M059J (cell line): ENCODE measurements around the genes TDRD5, ACBD6 and KIAA1614.

GRCh38 chr1:178725706-178726735, 977 bp downstream of the RALGPS2 start:
- RAMPAGE, long total RNA, result no peak

DNA sequence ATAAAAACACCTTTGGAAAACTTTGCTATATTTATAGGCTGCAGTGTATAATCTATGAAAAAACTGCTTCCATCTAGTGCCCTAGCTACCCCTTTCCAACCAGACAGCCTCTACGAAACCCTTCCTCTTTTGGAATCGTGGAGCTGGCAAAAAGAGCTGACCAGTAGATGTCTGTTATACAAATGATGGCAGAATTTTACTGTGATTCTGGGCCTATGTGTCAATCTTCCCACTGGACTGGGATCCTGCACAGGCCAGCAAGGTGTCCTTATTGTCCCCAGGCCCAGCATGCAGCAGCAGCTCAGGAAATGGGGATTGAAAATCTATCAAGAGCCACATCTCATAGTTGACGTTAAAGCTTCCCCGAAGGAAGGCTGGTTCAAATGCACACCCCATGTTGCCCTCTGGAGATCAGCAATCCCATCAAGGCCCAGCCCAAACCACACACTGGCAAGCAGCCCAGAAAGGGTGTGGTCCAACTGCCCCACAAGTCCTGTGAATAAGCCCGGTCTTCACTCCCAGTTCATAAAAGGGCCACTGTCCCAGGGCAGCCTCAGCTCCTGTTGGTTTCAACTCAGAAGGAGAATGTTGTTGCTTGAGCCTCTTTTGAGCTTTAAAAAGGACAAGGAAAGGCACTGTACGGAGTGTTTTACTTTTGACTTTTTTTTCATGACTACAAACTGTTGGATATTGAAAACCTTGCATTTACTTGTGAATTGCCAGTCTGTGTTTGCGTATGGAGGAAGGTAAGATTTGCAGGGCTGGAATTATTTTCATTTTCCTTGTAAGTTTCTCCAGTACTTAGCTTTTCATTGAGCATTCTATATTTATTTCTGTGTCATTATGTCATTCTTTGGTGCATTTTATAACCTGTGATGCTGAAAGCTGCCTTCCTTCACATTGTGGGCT, 8.7 kb upstream of the FAM20B start:
- RAMPAGE, long total RNA, result no peak

DNA sequence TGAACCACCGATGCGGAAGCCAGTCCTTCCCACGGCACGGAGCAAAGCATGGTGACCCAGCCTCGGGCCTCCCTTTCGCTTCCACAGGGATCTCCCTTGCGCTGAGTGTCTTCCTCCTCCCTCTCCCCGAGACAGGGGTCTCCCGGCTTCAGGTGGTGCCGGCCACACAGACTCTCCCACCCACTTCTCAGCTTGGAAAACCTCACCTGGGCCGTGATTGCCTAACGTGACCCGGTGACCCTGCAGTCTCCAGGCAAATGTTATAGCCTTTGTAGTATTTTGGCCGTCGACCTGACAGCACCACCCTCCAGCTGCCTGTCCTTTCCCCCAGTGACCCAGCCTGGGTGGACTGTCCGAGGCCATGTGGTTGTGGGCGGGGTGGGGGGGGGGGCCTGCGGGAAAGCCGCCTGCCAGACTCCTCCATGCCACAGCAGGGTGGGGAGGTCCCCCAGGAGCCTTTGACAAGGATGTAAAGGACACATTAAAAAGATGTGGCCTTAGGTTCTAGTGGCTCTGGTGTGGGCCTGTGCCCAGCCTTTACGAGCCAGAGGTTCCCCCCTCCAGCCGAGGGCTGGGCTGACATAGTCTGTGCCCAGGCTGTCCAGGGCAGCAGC, 8.0 kb downstream of the TOR3A start:
- RAMPAGE, long total RNA, result no peak

DNA sequence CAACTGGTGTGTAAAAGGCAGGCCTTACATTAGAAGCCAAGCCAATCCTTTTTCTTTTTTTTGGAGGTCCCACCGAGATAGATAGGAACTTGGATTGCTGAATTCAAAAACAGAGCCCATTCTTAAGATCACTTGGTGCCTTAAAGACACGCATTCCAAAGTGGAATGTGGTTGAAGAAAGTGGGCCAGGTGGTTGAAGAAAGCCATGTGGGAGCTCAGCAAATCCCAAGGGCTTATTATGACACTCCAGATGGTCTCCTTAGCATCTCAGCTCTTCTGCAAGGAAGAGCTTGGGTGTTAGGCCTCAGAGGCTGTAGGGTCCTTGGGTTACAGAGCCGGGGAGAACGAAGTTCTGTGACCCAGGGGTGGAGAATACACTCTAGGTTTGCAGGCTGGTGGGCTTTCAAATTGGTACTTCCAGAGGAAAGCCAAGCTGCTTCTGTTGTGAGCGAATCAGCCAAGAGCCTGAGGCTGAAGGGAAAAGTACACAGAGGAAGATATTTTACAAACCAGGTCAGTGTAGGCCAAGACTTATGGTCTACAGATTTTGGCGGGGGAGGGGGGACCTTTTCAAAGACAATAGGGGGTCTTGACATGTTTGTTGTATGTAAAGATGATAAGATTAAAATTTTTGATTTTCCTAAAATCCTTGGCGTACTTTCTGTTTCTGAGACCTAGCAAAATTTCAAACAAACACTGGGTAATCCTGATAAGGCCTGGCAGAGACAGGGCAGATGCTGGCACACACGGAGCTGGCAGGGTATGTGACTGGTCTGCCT, 13.7 kb downstream of the TOR3A start:
- RAMPAGE, long total RNA, result no peak

- RAMPAGE, long total RNA, result no peak
Measured at GRCh38 chr1:179517313-179517683, 58.5 kb downstream of the NPHS2 start.

DNA sequence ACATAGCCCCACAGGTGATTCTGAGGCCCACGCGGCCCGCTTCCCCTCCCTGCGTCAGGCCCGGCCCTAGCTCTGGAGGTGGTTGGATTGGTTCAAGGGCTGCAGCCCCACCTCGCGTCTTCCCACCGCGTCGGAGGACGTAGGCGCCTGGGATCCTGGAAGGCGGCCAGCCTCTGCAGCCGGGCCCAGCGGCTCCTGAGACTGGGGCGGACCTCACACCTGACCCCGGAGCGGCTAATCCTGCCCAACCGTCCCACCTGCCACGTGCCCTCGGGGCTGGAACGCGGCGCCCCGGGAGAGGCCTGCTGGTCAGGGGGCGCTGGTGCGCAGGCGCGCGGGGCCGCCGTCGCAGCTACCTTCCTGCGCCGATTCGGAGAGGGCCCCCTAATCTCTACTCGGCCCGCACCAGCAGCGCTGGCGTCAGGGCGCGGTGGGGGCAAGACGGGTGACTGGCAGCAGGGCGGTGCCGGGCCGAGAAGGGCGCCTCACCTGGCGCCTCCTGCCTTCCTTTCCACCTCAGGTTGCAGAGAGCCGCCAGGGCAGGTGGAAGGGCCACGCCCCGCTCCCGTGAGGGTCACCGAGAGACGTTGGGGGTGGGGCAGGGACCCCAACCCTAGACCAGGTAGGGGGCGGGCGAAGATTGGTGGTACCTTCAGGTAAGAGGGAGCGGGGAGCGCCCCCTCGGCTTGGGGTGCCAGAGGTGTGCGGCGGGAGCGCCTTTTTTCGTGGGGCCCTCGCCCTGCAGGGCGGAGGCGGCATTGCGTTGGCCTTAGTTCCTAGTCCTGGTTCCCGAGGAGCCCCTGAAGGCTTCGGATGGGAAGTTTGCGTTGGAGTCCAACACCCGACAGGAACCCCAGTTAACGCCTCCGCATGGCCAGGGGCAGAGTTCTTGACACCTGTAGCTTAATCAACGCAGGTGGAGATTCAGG, at the start of gene TDRD5:
Gene TDRD5, plus strand, starts transcription at position 329 of the 929 bp plus-strand sequence.
- RAMPAGE, long total RNA, result no peak

DNA sequence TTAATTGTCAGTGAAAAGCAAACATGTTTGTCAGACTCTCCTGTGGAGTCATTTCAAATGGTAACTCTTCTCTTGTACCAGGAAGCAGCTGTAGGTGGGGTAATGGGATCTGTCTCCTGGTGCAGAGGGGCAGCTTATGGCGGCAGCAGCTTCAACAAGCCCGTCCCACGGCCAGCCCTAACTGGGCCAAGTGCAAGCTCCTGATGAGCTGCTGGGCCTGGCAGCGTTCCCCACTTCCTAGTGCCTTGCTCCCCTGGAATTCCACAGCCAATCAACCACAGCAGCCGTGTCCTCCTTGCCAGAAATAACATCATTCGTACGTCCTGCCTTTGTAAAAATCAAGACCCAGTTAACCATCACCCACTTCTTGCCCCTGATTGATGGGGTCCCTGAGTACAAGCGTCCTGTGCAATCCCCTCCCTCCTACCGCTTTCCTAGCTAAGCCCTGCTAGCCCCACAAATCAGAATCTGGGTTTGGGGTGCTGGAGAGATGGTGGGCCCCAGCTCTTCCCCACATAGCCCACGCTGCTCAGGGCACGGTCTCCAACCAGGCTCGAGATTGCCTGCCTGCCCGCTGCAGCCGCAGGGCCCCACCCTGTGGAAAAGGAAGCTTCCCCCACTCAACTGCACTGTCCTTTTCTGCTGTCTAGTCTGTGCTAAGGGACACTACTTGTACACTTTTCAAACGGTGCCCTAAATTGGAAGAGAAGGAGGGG, 61.2 kb downstream of the TOR1AIP2 start:
- RAMPAGE, long total RNA, result no peak

DNA sequence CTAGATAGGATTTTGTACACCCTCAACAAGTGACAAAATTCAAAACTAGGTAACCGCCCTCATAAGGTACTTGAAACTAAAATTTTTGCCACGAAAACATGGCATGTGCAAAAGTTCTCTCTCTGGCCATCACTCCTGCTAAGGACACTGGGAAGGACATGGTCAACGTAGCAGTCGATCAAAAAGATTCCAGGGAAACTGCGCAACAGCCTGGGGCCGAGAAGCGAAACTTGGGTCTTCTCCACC, 369 bp upstream of the TOR1AIP1 start:
- RAMPAGE, long total RNA, result no peak

GRCh38 chr1:179953539-179953879, 1.1 kb upstream of the CEP350 start:
- RAMPAGE, long total RNA, result no peak

GRCh38 chr1:180155238-180155900, 700 bp downstream of the QSOX1 start:
- RAMPAGE, long total RNA, result no peak

DNA sequence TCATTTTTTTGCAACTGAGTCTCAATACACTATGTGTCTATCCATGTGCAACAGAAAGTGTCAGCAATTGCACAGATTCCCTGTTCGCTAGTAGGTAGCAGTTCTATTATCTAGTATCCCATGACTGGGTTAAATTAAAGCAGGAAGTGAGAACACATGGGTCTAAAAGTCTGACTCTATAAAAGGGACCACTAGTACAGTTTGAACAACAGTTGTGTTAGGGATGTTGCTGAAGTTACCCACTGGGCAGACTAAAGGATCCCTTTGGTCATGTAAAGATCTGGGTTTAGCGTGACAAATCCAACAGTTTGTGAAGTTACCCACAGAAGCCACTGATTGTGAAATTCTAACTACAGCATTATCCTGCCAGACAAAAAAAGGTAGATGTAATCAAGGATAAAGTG, 5.6 kb downstream of the QSOX1 start:
- RAMPAGE, long total RNA, result no peak

DNA sequence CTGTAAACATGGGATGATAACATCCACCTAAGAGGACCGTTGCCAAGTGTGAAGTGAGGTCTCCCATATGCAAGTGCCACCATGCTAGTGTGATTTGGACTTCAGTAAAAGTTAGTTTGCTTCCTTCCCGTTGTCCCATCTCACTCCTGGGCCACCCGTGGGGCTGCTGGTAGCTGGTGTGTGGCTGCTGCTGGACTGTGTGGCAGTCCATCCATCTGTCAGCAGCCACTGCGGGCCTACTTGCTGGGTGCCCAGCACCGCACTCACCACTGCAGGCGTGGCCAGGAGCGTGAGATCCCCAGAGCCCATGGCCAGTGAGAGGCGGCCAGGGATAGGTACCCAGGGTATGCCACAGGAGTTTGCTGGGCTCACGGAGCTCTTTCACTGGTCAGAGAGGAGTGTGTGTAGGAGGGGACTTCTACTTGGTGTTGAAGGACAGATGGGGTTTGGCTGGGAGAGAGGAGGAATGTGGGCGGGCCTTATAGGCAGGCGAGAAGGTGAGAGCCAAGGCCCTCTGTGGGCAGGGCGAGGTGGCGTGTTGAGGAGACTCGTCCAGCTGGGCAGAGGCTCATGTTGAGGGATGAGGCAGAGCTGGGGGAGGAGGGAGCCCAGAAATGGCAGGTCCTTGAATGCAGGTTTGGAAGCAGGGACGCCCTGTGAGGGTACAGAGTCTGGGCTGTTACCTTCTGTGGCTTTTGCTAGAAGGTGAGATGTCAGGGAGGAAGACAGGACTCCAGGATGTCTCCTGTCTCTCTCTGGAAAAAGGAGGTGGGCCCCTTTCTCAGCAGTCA, 15.0 kb downstream of the QSOX1 start:
- RAMPAGE, long total RNA, result no peak

GRCh38 chr1:180173970-180174373, 19.3 kb downstream of the QSOX1 start:
- RAMPAGE, long total RNA, result no peak

GRCh38 chr1:180196017-180196845, 33.8 kb upstream of the LHX4 start:
- RAMPAGE, long total RNA, result no peak

DNA sequence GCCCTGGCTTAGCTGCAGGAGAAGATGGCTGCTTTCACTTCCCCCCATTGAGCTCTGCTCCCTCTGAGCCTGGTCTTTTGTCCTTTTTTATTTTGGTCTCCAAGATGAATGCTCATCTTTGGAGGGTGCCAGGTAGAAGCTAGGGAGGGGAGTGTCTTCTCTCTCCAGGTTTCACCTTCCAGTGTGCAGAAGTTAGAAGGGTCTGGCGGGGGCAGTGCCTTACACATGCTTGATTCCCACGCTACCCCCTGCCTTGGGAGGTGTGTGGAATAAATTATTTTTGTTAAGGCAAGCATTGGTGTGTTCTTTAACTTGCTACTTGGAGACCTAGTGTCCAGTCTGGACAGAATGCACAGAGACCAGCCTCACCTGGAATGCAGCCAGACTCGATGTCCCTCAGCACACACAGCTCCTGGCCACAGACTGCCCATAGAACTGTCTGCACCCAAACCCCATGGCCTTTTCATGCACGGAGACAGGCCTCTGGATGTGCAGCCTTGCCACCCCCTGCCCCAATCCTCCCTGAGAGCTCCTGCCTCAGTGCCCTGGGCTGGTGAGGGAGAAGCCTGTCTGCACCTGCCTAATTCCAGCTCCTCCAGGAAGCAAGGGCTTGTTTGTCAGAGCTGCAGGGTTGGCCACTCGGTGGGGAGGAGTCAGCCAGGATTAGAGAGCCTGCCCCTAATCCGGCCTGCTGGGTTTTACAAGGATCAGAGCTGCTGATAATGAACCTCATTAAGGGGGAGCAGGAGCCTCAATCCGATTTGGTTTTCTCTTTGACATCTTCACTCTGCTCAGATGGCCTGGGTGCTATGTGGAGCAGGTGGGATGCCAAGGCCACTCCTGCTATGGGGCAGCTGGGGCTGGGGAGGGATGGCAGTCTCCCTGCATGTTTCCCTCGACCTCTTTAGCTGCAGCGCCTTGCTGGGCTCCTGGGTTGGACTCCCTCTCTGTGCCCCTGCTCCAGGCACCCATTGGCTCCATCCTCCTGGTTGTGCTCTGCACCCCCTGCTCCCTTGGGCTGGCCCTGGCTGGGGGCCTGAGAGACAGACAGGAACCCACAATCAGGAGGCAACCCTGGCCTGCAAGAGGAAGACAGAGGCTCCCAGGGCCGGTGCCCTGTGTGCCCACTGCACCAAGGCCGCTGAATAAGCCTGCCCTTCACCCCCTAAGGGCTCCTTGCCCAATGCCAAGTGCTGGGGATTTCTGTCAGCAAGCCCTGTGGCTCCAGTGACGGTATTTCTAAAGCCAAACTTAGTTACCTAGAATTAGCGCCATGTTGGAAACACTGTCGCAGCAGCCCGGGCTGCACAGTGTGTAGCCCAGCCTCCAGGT, 31.9 kb upstream of the LHX4 start:
- RAMPAGE, long total RNA, result no peak

DNA sequence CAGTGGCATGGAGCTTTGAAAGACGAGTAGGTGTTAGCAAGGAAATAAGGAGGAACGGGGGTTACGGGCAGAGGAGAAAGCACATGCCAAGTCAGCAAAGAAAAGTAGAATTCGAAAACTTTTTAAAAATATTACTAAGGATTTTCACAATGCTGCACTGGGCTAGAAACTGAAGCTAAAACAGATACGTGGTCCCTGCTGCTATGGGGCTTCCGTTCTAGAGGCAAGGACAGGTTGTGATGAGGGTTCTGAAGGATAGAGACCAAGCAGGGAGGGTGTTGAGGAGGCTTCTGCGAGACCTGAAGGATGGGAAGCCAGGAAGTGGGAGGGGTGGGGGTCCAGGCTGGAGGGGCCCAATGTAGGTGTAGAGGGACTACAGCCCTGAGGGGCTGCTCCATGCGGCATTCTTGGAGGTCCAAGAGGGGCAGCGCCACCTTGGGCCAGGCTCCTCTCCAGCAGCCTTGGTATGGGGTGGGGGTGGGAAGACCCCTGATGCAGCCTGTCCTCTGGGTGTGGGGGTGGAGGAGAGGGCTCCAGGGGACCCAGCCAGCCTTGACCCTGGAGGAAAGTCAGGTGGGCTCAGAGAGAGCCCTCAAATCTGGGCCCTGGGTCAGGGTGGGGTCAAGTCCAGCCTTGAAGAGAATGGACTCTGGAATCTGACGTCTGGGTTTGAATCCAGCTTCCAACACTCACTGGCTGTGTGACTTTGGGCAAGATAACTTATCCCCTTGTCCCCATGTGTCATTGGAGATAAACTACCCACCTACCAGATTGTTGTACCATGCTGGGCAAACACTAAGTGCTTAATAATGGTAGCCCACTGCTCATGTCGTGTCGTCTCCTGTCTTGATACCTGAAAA, 30.4 kb upstream of the LHX4 start:
- RAMPAGE, long total RNA, result no peak

DNA sequence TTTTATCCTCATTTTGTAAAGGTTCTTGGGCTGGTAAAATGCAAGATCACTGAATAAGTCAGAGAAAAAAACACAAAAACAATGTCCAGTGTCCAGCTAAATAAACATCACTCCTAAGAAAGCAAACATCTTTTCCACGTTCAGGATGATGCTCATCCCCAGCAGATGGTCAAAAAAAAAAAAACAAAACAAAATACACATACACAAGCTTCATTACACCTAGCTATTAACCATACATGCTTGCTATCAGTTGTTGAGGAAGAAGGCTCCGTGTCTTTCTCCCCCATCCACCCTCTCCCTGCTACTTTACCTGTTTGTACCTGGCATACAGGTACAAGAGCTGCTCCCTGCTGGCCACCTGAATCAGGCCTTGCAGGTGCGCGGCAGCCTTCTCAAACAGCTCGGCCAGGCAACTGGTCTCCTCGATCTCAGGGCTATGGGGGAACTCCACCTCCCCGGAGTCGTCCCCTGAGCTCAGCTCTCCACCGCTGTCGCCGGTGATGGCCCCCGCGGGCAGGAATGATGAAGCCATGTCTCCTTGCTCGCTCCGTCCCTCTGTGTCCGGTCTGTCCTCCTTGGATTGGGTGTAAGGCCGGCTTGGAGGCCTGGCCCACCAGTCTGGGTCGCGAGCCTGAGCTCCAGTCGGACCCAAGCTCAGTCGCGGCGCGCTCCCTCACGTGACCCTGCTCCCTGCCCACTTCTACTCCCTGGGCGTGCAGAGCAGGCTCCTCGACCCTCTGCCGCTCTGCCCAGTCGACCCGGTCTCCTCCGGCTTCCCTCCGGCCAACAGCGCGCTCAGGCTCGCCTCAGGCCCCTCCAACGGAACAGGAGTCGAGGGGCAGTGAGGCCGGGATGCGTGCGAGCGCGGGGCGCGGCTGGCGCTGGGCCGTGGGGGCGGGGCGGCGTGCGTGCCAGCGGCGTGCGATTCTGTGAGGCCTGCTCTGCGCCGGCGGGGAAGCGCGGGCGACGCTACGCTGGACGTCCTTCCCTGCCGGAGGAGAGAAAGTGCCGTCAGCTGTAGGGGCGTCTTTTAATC, at the start of gene ACBD6:
Gene ACBD6, minus strand, starts transcription at position 843 of the 1,036 bp plus-strand sequence.
- RAMPAGE, long total RNA, result start-site peak on the minus strand centred at position 861 of the sequence, 67 bp wide, 114 and 26 reads in 2 replicates

DNA sequence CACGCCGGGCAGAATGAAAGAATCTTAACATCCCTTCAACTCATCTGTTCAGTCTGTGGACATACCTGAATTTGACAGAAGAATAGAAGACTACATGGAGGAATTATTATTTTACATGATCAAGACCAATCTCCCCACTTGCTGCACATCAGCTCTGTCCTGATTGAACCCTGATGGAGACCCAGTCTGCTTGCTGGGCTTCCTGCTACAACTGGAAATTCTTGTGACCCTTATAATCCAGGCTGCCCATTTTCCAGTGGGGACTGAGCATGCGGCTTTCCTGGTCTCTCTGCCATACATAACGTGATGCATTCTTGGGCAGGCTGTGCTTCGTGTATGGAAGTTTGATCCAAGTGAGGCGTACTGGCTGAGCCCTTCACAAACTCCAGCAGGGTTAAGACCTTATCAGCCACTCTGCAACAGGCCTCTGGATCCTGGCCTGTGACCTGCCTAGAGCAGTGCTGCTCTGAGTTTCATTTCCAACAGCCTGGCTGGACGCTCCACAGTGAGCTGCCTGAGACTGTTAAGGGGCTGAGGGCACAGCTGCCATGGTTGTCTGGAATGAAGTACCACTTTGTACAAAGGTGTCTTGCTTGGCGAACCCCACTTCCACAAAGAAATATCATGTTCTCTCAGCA, 28.7 kb upstream of the XPR1 start:
- RAMPAGE, long total RNA, result no peak

DNA sequence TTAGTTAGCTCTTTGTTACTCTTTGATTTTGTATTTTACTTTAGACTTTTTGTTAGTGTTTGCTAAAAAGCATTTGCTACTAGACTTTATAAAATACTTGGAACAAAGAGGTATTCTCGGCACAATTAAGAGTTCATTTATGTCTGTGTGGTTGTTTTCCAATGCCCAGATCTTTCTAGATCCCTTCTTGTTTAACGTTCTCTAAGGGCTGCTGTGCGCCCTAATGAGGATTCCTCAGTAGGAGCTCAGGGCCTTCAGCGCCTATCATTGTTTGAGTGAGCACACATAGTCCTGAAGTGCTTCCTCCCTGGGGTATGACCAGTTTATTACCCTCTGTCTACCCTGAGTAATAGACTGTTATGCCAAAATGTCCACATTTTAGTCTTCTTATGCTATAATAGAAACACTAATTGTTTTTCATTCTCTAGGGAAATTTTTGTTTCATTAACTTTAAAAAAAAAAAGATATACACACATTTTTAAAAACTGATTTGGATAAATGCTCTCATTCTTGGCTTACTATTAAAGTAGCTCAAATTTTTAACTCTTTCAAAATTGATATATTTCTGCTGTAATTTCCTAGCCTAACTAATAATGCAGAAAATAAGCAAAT, 69.8 kb upstream of the KIAA1614 start:
- RAMPAGE, long total RNA, result no peak

- RAMPAGE, long total RNA, result no peak
Measured at GRCh38 chr1:180912682-180913347, at the start of gene KIAA1614. KIAA1614 (plus strand) TSS chr1:180912897.